Left cardiac atrium (tissue), 1 donor: ENCODE results near the genes CRELD2 and MOV10L1.

- PRO-cap = no peak
Observed at GRCh38 chr22:48396629-48397240, 92.6 kb upstream of the TAFA5 start.

DNA sequence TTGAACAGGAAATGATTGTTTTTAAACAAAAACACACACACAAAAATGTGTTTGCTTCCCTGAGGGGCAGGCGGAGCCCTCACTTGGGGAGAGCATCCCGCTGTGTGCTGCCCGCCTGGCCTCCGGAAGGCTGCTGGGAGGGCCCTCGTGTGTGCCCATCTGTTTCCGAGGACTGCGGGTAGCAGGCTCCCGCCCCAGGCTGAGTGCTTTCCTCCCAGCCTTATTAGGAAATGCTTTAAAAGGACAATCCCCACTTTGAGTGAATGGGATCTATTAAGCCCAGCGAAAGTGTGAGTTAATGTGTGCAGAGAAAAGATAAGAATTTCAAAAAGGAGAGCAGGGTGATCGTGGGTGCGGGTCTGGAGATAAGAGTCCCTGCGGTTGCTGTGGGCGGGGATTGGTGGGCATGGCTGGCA, 77.8 kb downstream of the TAFA5 start:
- PRO-cap = no peak

DNA sequence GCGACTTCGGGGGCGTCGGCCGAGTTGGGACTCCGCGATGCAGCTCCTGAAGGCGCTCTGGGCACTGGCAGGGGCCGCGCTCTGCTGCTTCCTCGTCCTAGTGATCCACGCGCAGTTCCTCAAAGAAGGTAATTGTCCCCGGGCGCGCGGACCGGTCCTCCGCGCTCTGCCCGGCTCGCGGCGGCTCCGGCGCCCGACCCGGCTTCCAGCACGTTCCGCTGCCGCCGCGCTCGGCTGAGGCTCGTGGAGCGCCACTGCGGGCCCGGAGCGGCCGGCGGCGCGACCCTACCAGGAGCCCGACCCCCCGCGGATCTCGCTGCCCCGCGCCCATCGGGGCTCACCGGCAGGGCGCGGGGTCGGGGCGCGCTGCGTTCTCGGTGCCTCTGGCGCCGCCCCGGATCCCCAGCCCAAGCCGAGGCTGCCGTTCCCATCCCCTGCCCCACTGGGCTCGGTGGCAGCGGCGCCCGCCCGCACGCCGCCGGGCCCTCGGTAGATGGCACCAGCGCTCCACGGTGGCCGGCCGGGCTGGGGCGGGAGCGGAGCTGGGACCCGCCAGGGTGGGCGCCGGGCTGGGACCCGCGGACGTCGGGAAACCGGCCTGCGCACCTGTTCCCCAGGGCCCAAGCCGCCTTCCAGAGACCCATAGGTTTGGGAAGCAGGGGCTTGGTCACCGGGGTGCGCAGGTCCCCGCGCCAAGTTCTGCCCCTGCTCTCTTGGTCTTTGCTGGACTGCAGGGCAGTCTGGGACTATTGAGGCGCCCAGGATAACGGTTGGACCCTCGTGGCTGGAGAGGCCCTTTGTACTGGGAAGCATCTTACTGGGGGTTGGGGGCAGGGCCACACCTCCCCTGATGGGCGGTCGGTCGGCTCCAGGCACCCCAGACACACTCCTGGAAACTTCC, 87.3 kb downstream of the TAFA5 start:
- PRO-cap = no peak

GRCh38 chr22:48641004-48641976, 151.9 kb downstream of the TAFA5 start:
- PRO-cap = no peak

DNA sequence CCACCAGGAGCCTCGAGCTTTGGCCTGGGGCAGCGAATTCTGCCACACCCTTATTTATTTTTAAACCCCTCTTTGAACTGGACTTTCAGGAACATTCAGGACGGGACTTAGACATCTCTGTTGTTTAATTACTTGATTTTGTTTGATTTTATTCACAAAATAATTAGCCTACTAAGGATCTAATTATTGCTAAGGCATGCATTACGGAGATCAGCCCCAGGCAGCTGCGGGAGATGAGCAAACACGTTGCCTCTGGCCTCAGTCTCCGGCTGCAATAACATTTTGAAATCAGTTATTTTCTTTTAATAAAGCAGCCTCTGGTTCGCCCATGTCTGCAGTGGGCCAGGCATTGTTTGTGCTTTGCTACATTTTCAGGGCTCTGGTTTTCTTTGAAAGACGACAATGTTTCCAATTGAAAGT, 526.5 kb downstream of the TAFA5 start:
- PRO-cap = no peak

- PRO-cap = no peak
Observed at GRCh38 chr22:49487821-49488289, 339.8 kb downstream of the BRD1 start.

GRCh38 chr22:49775180-49775737, 52.4 kb downstream of the BRD1 start:
- PRO-cap = no peak

DNA sequence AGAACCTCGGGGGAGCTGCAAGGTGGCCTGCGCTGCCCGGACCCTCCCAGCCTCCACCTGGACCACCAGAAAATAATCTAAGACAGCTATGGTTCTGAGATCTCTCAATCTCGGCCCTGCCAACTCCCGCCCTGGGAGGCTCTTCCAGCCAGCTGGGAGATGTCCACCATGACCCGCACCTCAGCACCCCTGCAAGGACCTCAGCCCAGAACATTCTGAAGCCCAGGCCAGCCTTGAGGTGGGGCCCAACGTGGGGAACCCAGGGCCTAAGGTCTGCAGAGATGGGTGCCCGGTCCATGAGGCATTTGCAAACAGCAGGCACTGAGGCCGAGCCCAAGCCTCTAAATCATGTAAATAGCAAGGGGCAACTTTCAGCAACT, 47.1 kb downstream of the BRD1 start:
- PRO-cap = no peak

GRCh38 chr22:49817396-49818259, 10.0 kb downstream of the BRD1 start:
- PRO-cap = no peak

DNA sequence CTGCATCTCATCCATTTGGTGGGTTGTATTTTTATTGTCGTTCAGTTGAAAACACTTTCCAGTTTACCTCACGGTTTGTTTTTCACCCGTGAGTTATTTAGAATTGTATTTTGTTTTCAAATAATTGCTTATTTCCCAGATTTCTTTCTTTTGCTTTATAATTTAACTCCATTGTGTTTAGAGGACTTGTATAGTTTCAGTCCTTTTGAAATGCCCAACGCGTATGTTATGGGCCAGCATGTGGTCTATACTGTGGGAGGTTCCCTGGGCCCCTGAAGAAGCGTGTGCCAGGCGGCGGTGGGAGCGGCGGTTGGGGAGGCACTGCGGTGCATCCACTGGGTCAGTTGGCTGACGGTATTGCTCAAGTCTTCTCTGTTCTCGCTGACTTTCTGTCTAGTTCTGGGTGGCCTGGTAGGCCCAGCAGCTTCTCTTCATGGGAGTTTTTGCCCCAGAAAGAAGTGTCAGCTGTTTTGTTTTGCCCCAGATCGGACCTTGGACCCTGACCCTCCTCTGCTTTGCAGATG, 13.5 kb downstream of the ZBED4 start:
- PRO-cap = no peak

- PRO-cap = bidirectional peak, plus-strand start at chr22:49918684, minus-strand start at chr22:49918432
Observed at GRCh38 chr22:49918554-49919365, at the start of gene CRELD2. CRELD2 (plus strand) TSS chr22:49918634.

DNA sequence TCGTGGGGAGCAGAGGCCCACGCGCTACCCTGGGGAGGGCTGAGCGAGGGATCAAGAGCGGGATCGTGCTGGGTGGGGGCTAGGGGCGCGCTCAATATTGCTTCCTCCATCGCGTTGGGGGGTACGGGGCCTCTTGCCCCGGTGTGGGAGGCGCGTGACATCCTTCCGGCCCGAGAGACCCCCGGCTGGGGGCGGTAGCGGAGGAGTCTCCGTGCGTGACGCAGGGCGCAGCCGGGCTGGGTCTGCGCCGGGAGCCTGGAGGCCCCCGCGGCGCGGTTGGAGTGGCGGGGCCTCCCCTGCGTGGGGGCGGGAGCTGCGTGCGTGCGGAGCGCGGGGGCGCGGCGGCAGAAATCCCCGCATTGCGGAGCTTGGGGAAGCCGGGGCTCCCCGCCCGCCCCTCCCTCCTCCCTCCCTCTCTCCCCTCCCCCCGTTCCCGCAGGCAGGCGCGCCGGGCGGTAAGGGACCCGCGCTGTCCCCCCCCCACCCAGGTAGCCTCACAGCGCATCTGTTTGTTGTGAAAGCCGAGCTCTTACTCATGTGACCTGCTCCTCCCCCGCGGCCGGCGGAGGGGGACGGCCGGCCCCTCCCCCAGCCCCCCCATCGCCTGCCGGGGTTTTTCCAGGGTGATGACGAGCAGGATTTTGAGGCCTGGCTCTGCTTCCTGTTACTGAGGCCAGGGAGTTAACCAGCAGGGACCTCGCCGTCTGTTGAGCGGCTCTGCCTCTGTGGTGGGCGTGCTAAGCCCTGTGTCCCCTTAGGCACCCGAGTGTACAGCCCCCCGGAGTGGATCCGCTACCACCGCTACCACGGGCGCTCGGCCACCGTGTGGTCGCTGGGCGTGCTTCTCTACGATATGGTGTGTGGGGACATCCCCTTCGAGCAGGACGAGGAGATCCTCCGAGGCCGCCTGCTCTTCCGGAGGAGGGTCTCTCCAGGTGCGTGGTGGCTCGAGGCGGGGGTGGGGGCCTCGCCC, 1.6 kb downstream of the PIM3 start:
- PRO-cap = bidirectional peak, plus-strand start at position 670 of the sequence, minus-strand start at position 507 of the sequence

GRCh38 chr22:49969825-49970393, 9.3 kb downstream of the PIM3 start:
- PRO-cap = no peak

- PRO-cap = no peak
Observed at GRCh38 chr22:49970727-49970964, 10.1 kb downstream of the PIM3 start.

GRCh38 chr22:50089554-50090091, at the start of gene MOV10L1:
MOV10L1 (plus strand) TSS chr22:50090006.
- PRO-cap = no peak

GRCh38 chr22:50129384-50129834, 39.6 kb downstream of the MOV10L1 start:
- PRO-cap = no peak

- PRO-cap = no peak
Observed at GRCh38 chr22:50158047-50158529, 12.4 kb upstream of the PANX2 start.

DNA sequence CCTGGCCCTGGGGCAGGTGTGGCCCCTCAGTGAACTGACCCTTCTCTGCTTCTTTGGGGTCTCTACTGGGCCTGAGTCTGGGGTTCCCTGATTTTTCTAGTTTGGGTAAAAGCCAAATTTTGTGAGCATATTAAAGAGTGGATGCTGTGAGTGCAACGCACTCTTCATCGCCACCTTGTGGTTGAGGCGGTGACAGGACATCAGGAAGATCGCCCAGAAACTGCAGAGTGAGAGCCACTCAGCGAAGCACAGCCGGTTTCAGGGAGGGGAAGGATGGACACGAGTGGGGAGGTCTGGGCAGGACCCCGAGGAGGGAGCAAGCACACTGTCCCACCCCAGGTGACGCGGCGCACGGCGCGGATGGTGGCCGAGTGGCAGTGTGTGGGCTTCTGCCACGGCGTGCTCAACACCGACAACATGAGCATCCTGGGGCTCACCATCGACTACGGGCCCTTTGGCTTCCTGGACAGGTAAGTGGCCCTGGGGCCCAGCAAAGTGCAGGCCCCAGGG, 9.1 kb downstream of the SELENOO start:
- PRO-cap = no peak

DNA sequence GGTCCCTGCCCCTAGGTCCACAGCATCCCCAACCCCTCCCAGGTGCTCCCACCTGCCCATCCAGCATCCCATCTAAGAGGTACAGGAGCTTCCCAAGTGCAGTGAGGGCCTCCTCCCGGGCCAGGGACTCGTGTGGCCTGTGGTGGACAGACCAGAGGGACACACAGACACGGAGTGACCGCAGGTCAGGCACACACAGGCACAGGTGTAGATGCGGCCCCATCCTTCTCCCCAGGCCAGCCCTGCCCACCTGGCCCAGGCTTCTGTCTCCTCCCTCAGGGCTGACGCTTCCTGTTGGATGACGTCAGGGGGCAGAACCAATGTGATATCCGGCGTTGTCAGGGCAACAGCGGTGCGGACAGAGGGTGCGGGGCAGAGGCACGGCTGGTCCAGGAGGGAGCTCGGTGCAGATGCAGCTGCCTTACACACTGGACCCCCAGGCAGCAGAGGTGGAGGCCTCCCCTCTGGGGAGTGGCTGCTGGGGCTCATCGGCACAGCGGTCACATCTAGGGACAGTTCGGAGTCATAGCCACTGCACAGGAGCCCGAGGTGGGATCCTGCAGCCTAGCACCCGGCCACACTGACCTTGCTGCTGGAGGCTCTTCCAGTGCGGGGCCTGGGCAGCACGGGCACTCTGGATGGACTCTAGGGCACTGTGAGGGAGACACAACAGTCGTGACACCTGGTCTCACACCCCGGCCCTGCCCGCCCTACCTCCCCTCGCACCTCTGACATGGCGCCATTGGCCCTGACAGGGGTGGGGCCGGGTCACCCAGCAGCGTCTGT, 3.0 kb upstream of the TUBGCP6 start:
- PRO-cap = no peak

- PRO-cap = no peak
Observed at GRCh38 chr22:50259152-50259655, 2.3 kb downstream of the MAPK12 start.